ENCODE measurements around a stretch of chr1.

- RRBS = no CpG with 5 or more reads among the region's 11 CpGs
Measured at GRCh38 chr1:28983659-28984484, 69.5 kb downstream of the EPB41 start.

DNA sequence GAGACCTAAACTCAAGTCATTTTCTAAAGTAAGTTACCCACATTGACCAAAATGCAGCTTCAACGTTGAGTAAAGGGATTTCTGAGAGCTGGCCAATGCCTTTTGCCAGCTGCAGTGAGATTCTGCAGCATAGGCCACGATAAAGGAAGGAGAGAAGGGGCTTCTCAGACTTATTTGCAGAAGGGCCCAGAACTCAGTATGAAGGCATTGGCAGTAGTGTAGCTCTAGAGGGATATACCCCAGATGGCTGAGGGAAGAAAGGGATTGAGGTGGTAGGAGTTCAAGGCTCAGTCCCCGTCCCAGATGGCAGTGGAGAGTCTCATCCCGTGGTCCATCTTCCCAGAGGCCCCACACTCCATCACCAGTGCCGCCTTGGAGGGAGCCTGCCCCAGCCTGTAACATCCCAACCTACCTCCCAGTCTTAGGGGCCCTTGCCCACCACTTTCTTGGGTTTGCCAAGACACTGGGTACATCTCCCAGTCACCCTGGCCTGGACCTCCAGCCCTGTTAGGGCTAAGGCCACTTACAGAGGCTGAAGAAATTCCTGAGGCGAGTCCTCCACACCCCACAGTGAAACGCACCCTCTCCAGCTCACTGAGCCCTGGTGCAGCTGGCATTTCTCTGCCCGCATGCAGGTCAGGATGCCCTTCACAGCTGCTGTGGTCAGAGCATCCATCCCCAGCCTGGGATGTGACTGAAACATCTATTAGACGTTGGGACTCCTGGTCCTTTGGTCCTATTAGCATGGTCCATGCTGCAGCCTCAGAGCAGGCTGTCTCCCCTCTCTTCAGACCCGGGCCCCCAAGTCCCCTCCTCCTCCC is 3.4 kb downstream of the TMEM200B start:
- RRBS = no CpG with 5 or more reads among the region's 10 CpGs

DNA sequence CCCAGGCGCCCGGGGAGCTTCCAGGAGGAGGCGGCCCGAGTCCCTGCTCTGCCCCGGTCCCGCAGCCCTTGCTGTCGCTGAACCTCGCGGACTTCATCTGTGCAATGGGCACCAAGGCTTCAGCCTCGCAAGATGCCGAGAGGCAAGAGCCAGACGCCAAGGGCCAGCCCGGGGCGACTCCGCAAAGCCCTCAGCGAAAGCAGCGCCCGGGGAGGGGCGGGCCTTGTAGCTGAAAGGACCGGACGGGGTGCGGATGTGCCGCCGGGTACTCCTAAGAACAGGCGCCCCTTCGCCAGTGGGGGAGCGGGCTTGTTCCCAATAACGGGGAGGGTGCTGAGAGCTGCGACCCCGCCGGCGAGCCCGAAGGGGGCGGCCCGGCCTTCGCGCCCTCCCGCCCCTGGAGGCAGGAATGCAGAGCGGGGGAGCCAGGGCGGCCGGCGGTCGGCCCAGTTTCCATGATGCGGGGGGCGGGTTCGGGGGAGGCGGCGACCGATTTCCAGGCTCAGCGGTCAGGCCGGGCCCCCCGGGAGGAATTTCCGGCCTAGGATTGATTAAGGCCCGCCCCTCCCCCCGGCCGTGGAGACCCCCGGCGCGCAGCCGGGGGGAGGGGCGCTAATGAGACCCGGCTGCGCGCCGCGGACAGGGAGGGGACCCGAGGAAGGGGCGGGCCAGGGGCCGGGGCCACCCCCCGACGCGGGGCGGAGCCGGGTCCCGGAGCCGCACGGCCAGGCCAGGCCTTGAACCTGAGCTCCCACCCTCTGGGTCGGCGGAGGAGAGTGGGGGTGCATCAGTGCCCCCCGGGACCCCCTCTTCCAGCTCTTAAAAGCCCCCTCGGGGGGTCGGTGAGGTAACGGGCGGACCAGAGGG is 767 bp upstream of the TMEM200B start:
- RRBS = under 1% methylated on average over 52 of the region's 84 CpGs

DNA sequence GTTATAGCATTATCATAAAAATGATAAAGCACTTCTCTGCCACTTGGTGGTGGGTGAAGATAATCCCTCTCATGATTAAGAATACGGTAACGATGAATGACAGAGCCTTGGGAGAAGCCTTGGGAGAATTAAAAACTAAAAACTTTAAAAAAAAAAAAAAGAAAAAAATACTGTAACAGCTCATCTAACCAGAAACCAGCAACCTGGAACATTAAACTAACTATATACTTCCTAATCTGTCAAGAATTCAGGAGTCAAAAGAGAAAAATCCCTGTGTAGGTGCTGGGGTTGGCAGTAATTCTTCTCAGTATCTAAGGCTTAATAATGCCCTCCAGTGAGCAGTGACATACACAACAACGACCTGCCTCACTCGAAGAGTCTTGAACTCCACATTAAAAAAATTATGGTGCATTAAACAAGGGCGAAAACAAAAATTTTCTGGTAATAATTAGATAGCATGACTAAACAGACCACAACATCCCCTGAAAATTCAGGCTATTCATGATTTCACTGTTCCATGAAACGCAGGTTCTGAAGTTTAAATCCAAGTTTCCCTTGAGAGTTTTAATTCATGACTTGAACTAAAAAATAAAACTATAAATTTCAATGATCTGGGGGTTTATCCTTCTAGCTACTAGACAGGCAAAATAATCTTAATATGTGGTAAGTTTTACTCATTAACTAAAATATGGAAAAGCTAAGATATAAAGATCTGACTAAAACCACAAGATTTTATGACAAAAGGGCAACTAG is 5.2 kb downstream of the SRSF4 start:
- RRBS = no CpG with 5 or more reads among the region's 6 CpGs

DNA sequence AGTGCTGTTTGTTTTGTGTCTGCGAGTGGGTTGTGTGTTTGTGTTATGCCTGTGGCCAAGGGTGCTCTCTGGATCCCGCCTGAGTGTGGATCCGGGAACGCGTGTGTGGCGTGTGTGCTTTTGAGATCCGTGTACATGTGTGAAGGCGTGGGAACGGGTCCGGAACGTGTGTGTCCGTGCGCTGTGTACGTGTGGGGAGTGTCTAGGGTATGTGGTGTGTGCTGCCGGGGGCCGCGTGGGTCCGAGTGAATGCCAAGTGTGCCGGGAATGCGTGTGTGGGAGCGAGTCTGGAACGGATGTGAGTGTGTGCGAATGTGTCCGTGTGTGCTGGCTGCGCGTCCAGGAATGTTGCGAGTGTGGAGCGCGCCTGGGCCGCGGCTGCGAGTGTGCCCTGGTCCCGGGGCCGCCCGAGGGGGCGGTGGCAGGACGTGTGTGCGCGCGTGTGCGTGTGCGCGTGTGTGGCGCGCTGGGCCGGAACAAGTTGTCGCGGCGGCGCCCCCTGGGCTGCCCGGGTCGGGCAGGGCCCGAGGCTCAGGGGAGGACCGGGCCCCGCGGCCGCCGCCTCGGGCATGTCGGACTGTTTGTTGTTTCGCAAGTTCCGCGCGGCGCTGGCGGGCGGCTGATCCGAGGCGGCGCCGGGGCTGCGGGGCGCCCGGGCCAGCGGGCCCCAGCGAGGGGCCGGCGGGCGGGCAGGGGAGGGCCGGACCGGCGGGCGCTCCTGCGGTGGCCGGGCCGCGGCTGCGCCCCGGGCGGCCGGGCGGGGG is 983 bp downstream of the PTPRU start:
- RRBS = under 1% methylated on average over 50 of the region's 92 CpGs

DNA sequence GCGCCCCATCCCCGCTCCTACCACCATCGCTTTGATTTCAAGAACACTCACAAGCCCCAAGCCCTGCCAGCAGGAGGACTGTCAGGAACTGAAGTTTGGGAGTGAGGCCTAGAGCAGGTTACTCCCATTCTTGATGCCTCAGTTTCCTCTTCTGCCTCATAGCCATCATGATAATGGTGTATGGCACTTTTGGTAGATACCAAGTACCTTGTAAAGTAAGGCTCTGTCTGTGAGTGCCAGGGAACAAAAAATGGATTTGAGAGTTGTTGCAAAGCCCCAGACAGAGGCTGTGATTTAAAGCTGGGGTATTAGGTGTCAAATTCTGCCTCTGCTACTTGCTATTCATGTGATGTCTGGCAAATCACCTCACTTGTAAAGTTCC is 2.4 kb downstream of the PTPRU start:
- RRBS = no CpG with 5 or more reads among the region's 3 CpGs

DNA sequence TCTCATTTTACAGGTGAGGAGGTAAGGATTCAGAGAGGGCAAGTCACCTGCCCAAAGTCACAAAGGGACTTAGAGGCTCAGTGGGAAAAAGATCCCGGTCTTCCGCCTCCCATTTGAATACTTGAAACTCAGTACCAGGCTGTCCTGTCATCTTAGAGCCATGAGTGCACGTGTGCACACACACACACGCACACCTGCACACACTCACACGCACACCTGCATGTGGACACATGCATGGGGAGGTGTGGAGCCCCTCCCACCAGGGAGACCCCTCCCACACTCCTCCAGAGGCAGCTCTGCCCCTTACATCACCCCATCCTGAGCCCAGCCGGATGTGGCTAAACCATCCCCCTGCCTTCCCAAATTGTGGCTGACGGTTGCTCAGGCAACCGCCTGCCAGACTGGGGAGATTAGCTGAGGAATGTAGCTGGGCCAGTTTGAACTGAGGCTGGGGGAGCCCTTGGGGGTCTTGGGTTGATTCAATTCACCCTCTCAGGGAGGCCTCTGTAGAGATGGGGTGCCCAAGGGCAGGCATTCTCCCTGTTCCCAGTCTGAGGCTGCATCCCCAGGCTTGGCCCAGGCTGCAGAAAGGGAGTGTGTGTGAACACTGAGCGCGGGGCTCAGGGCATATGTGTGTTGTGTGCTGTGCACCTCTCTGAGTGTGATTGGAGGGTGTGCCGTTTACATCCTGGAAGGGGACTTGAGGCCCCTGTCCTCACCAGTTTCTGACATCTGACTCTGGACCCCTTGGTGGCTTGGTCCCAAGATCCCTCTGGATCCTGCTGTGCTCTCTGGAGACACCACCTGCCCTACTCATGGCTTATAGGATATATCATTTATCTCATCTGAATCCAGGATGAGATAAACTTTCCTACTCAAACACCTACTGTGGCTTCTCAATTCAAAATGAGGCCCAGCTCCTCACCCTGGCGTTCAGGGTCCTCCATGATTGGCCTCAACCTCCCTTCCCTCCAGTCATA is 13.0 kb downstream of the PTPRU start:
- RRBS = no CpG with 5 or more reads among the region's 12 CpGs

GRCh38 chr1:29282629-29283213 is 46.4 kb downstream of the PTPRU start:
- RRBS = 40% methylated on average over 4 of the region's 20 CpGs

- RRBS = no CpG with 5 or more reads among the region's 5 CpGs
Measured at GRCh38 chr1:29785115-29785314, 548.7 kb downstream of the PTPRU start.

- RRBS = no CpG with 5 or more reads among the region's 1 CpG
Measured at GRCh38 chr1:29999846-30000246, 723.5 kb downstream of the MATN1 start.

GRCh38 chr1:30485703-30486063 is 237.7 kb downstream of the MATN1 start:
- RRBS = no CpG with 5 or more reads among the region's 3 CpGs

GRCh38 chr1:30704253-30704662 is 19.1 kb downstream of the MATN1 start:
- RRBS = 56% methylated on average over 3 of the region's 4 CpGs

DNA sequence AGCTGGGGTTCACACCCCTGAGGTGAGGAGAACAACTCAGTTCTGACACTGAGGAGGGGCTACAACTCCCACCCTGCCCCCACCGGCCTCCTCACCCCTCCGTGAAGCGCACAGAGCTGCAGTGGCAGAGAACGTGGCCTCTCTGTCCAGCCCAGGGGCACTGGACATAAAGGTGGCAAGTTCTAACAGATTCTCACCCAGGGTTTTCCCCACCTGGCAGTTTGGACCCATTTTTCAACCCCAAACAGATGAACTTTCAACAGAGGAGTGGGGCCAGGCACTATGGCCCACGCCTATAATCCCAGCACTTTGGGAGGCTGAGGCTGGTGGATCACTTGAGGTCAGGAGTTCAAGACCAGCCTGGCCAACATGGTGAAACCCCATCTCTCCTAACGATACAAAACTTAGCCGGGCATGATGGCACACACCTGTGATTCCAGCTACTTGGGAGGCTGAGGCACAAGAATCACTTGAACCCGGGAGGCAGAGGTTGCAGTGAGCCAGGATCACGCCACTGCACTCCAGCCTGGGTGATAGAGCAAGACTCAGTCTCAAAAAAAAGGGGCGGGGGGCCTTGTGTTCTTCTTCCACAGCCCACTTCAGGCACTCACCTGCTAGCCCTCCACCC is 6.3 kb downstream of the LAPTM5 start:
- RRBS = no CpG with 5 or more reads among the region's 10 CpGs

GRCh38 chr1:30762382-30763065 is 5.0 kb upstream of the LAPTM5 start:
- RRBS = no CpG with 5 or more reads among the region's 6 CpGs

- RRBS = no CpG with 5 or more reads among the region's 6 CpGs
Measured at GRCh38 chr1:30823063-30823550, 65.5 kb upstream of the LAPTM5 start.

GRCh38 chr1:30876323-30877330 is 31.9 kb downstream of the SDC3 start:
- RRBS = no CpG with 5 or more reads among the region's 28 CpGs

DNA sequence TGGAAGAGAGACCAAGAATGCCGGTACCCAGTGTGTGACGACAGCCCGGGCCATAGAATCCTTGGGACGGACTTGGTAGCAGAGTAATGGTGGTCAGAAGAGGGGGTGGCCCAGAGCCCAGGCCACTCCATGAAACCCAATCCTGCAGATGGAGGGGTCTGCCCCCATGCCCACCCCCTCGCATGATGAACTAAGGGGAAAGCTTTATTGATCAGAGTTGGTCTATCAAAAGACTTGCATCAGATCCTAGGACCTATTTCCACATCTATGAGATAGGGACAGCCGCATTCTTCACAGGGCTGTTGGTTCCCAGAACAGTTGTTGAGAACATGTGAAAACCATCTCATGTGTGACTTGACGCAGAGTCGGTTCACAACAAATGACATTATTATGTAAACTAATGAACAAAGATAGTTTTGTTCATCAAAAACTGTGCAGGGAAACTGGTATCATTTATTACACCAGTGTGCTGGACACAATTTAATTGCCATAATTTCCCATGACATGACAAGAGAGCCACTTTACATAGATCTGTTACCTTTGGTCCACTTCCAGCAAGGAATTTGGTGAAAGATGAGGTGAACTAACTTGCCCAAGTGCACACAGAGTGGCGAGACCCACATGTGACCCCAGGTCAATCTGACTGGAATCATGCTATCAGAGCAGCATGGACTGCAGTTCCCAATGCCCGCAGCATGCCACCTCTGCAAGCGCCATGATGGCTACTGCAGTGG is 21.6 kb upstream of the SDC3 start:
- RRBS = no CpG with 5 or more reads among the region's 11 CpGs

DNA sequence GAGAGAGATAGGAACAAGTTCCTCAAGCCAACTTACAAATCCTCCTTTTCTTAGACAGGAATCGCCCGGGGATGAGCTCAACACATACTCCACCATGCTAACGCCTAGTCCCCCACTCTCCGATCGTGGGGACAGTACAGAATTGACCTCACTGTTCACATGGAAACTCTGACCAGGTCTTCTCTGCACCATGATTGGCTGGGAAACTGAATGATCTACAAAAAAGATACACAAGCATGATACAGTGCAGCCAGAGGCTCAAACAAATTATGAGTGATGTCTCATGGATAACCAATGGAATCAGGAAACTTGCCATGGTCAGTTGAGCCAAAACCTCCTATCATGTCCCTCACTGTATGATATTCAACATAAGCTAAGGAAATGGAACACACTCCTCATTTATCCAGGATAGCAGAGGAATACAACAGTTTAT is 59.7 kb downstream of the PUM1 start:
- RRBS = no CpG with 5 or more reads among the region's 5 CpGs

GRCh38 chr1:31086570-31086988 is 21.1 kb upstream of the PUM1 start:
- RRBS = no CpG with 5 or more reads among the region's 4 CpGs

DNA sequence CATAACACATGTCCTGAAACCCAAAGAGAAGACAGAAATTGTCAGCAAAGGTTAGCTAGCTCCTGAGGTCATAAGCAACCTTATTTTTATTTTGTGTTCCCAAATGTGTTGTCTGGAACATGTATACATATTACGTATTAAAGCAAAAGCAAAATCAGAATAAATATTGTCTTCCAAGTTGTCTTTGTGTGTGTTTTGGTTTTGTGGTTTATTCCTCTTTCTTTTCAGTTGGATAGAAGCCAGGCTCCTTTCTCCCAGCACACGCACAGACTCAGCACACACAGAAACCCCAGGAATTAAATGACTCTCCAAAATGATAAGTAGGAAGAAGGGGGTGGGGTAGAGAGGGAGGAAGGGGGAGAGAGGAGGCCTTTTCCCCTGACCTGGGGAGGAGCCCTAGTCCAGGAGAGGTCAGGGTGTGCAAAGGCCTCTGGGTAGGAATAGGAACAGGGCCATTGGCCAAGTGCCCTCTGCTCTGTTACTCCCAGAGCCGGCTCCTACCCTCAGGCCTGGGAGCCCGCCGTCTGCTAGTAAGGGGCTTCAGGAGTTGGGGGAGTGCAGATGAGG is 35.5 kb upstream of the PUM1 start:
- RRBS = no CpG with 5 or more reads among the region's 5 CpGs

Data from retinal pigment epithelial cell (primary cell).